Urinary bladder (tissue), 3 donors: ENCODE results near the genes CLCN6 and TNFRSF8.

DNA sequence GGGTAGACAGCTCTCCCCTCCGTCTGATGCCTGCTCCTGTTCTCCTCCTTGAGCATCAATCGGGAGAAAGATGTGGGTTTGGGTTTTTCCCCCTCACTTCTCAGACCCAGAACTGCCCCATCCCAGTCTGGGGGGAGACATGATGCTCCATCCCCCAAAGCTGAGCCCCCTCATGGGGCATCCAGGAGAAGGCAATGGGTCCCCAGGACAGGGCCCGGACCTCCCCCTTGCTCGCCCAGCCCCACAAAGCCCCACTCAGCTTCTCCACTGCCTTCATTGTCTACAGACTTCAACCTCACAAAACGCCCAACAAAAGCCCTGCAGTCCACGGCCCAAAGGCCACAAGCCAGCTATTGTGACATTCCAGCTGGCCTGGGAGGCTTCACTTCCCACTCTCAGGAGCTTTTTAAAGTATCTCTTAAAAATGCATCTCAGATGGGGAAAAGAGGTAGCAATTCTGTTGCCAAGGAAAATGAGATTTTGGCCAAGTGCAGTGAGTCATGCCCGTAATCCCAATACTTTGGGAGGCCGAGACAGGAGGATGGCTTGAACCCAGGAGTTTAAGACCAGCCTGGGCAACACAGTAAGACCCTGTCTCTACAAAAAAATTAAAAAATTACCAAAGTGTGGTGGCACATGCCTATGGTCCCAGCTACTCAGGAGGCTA, 1.1 kb downstream of the C1orf127 start:
- PRO-cap = no peak
- RAMPAGE, long total RNA = no peak

DNA sequence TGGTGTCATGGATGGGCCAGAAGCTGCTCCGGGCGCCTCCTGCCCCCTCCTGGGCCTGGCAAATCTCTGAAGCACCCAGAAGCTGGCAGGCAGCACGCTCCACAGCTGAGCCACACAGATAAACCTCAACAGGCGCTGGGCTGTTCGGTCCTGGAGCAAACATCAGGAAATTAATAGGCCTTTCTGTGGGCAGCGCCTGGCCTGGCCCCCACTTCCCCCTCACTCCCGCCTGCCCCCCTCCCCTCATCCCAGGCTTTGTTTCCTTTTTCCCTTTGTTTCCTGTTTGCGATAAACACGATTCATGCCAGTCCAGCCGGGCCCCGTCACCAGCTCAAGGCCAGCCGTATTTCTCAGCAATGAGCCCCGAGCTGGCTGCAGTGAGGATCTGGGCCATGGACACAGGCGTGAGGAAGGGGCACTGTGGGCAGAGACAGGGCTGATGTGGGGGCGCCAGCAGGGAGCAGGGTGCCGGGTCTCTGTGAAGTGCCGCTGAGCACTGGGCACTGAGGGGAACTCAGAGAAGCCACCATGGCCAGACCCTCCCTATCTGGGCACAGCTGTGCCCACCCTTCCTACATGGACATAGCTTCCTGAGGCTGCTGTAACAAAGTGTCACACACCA, 20.0 kb upstream of the DISP3 start:
- PRO-cap = no peak
- RAMPAGE, long total RNA = no peak

- PRO-cap = bidirectional peak, plus-strand start at chr1:11806191, minus-strand start at chr1:11805907
- RAMPAGE, long total RNA = no peak
Observed at GRCh38 chr1:11806036-11806312, at the start of gene CLCN6. CLCN6 (plus strand) TSS chr1:11806191.

- PRO-cap = no peak
- RAMPAGE, long total RNA = no peak
Observed at GRCh38 chr1:11872525-11873245, 13.9 kb upstream of the NPPB start.

DNA sequence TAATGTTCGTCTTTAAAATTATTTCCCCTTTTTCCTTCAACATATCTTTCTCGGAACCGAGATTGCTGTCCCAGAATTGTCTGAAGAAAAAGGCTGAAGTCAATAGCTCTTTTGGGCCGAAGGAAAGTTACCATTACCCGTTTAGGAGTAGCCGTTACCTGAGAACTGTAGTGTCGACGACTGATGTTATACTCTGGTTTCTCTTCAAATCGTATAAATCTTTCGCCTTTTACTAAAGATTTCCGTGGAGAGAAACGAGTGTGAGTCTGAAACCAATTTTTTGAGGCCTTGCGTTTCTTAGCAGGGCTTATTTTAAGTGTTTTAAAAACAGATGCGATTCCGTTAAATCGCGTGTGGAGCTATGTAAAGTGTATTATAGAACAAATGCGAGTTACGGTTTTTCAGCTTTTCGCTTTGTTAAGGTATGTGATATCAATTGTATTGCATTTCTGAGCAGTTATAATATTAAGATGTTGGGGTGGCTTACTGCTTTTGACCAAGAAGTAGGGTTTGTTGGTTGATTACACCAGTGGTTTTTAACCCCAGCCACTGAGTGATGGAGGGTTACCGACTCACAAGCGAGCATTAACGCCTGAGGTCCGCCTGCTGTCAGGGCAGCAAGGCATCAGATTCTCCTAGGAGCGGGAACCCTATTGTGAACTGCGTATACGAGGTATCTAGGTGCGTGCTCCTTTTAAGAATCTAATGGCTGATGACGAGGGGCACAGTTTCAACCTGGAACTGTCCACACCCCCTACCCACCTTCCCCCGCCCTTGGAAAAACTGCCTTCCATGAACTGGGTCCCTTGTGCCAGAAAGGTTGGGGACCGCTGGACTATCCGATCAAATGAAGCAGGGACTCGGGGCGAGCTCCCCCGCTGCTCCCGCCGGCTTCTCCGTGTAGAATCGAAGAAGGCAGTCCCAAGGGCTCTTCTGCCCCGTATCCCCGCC, 18.0 kb downstream of the KIAA2013 start:
- PRO-cap = bidirectional peak, plus-strand start at position 245 of the sequence, minus-strand start at position 195 of the sequence; unidirectional peak, plus-strand start at position 549 of the sequence; unidirectional peak, plus-strand start at position 585 of the sequence; bidirectional peak, plus-strand start at position 846 of the sequence, minus-strand start at position 711 of the sequence
- RAMPAGE, long total RNA = no peak

DNA sequence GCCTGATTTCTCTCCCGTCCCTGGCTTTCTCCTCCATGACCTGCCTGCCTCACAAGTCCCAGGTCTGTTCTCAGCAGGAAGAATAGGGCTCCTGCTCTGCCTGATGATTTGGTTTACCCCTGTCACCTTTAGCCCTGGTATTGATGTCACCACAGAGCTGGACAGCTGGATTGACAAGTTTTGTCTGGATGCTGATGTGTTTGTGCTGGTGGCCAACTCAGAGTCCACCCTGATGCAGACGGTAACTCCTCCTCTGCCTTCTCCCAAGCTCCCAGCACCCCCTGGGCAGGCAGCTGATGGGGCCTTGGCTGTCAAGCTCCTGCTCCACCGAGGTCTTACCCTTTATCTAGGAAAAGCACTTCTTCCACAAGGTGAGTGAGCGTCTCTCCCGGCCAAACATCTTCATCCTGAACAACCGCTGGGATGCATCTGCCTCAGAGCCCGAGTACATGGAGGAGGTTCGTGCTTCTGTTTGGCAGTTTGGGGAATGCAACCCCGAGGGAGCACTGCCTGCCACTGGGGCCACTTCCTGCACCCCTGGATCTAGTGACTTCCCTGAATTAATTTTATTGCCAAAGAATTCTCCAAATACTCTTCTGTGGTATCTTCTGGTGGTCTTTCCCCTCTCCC, 18.5 kb downstream of the MFN2 start:
- PRO-cap = no peak
- RAMPAGE, long total RNA = no peak

DNA sequence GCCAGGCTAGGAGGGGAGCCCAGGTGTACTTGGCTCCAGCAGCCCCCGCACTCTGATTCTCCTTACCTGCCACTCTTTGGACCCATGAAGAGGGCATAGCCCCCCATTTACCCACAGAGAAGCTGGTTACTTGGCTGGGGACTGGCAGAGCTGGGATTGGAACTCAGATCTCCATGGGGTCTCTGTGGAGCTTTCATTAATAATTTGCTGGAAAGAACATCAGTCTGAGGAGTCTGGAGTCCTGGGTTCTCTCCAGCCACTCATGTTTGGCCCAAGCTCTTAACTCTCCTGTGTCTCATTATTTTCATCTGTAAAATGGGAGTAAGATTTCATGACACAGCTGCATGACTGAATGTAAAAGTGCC, 8.9 kb upstream of the MIIP start:
- PRO-cap = no peak
- RAMPAGE, long total RNA = no peak

DNA sequence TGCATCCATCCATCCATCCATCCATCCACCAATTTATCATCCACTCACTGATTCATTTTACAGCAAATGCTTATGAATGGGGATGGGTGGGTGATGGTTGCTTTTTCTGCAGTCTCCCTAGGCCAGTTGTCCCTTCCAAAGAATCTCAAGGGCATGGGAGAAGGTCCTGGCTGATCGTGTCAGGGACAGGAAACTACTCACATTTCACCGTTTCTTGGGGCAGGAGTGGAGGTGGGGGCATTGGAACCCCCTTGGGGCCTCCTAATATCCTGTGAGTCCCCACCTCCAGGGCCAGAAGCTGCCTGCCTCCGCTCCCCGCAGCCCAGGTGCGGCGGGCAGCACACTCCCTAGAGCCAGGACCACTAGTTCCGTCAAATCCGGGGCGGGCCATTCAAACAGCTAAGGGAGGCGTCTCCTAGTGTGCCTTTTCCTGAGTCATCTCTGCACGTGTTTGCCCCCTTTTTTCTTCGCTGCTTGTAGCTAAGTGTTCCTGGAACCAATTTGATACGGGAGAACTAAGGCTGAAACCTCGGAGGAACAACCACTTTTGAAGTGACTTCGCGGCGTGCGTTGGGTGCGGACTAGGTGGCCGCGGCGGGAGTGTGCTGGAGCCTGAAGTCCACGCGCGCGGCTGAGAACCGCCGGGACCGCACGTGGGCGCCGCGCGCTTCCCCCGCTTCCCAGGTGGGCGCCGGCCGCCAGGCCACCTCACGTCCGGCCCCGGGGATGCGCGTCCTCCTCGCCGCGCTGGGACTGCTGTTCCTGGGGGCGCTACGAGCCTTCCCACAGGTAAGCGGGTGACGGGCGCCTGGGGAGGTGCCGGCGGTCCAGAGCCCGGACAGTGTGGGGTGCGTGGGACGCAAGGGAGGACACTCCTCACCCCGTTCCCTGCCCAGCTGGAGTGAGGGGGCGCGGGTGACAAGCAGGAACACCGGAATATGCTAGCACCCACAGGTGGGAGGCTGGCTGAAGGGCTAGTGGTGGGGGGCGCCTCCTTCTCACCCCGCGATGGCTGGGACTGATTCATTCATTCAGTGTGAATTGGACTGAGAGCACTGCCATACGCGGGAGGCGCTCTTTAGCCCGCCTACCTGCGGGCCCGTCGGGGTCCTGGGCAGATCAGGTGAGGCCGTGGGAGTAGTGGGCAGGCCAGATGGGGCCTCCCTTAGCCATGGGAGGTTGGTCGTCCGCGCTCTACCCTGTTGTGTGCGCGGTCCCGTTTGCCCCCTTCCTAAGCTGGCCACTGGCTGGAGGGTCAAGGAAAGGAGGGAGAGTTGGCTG, at the start of gene TNFRSF8:
TNFRSF8 (plus strand) TSS at position 431 of the 1,281 bp plus-strand sequence.
- PRO-cap = no peak
- RAMPAGE, long total RNA = no peak

GRCh38 chr1:12142249-12142843, 24.4 kb upstream of the TNFRSF1B start:
- PRO-cap = no peak
- RAMPAGE, long total RNA = no peak

- PRO-cap = no peak
- RAMPAGE, long total RNA = no peak
Observed at GRCh38 chr1:12161534-12162435, 5.0 kb upstream of the TNFRSF1B start.

- PRO-cap = no peak
- RAMPAGE, long total RNA = no peak
Observed at GRCh38 chr1:12169798-12170149, 3.0 kb downstream of the TNFRSF1B start.

GRCh38 chr1:12189355-12190214, 22.8 kb downstream of the TNFRSF1B start:
- PRO-cap = no peak
- RAMPAGE, long total RNA = no peak

DNA sequence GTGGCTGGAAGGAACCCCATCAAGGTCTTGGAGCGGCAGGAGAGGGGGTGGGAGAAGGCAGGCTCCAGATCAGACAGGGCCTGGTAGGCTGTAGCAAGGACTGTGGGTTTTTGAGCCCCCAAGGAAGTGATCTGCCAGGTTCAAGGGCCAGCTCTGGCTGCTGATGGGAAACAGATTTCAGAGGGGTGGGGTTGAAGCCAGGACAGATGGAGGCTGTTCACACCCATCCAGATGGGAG, 24.6 kb upstream of the VPS13D start:
- PRO-cap = no peak
- RAMPAGE, long total RNA = no peak

DNA sequence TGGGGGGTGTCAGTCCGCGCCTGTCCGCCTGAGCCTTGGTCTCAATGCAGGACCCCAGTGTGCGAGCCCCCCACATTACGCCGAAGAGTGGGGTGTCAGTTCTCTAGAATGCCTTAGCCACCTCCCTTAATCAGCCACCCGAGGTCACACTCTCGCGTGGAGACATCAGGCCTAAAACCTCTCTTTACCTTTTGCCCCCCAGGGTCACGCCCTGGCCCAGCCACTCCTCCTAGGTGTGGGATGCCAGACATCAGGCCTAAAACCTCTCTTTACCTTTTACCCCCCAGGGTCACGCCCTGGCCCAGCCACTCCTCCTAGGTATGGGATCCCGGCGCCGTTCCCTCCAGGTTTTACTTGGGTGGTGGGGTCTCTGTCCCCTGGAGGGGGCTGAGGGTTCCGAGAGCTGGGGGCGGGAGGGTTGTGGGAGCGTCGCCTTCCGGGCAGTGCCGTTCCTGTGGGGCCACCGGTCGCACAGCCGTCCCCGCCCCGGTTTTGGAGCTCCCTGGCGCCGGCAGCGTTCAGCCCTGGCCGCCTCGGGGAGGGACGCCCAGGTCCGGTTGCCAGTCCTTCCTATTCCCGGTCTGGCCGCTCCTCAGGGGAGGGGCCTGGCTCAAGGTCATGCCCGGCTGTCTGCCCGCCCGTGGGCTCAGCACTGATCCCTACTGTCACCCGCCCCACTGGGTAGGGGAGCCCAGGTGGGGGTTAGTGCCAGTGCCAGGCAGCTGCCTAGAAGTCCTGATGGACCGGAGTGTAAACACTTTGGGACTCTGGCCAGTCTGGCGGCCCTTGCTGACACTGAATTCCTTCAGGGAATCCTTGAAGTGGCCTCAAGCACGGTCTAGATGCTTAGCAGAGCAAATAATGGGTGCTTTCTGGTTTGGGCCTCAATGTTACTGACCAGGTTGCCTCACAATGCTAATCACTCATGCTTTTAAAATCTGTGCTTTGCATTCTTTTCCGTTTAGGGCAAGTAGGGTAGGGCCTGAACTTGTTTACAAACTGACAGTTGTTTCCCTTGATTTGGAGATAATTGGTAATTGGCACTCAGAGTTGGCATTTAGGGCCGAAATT, 1.0 kb downstream of the VPS13D start:
- PRO-cap = unidirectional peak, minus-strand start at position 494 of the sequence; unidirectional peak, minus-strand start at position 545 of the sequence; unidirectional peak, minus-strand start at position 583 of the sequence
- RAMPAGE, long total RNA = no peak

DNA sequence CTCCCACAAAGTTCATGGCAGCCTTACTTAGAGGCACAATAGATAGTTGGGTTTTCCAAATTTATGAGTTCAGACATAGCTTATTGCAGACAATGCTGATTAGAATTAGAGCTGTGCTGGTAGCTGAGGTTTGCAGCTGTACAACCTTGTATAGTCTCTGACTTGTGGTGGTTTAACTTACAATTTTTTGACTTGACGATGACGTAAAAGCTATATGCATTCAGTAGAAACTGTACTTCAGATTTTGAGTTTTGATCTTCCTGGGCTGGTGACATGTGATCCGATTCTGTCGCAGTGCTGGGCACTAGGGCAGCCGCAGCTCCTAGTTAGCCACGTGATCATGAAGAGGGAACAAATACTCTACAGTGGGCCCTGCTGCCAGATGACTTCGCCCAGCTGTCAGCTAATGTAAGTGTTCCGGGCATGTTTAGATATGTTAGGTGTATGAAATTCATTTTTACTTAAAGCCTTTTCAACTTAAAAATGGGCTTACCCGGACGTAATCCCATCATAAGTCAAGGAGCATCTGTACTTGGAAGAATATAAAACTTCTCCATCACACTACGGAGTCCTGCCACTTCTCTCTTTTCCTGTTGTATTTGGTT, 167.6 kb downstream of the DHRS3 start:
- PRO-cap = no peak
- RAMPAGE, long total RNA = no peak

GRCh38 chr1:12455170-12455679, 162.8 kb downstream of the DHRS3 start:
- PRO-cap = unidirectional peak, plus-strand start at chr1:12455380
- RAMPAGE, long total RNA = no peak

DNA sequence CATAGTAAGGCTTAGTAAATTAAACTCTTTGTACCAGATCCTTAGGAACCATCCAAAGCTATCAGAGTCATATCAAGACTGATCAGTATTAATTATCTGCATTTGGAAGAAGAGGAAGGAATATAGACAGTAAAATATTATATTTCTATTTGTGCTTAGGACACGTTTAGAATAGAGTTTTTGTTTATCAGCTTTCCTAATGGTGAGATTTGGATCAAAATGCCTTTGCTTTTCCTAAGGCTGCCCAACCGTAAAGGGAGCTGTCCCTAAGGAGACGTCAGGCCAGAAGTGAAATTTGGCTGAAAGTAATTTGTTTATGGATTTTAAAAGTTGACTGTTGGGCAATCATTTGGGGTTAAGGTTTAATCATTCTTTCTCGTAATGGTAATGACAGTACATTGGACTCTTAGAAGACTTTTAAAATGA, 160.5 kb downstream of the DHRS3 start:
- PRO-cap = no peak
- RAMPAGE, long total RNA = no peak

DNA sequence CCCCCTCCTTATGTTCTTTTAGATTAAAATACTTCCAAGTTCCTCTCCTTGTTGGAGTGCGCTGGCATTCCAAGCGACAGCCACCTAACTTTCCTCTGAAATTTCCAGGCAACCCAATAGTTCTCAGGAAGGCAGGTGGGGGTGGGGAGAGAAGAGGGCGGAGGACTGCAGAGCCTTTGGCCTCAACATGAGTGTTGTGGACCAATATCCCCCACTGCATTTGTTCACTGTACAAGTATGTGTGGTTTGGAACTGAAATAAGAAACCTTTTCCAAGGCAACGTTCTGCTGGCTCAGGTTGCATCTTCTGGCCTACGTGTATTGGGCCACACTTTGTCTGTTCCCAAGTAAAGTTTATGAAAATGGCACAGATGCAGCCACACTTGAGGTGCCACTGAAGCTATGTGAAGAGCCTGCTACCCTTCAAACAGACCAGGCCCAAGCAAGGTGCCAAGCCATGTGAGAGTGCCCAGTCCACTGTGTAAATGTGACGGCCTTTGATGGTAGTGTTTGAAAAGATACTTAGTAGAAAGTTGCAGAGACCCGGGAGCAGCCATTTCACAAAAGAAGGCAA, 153.3 kb downstream of the DHRS3 start:
- PRO-cap = no peak
- RAMPAGE, long total RNA = no peak

DNA sequence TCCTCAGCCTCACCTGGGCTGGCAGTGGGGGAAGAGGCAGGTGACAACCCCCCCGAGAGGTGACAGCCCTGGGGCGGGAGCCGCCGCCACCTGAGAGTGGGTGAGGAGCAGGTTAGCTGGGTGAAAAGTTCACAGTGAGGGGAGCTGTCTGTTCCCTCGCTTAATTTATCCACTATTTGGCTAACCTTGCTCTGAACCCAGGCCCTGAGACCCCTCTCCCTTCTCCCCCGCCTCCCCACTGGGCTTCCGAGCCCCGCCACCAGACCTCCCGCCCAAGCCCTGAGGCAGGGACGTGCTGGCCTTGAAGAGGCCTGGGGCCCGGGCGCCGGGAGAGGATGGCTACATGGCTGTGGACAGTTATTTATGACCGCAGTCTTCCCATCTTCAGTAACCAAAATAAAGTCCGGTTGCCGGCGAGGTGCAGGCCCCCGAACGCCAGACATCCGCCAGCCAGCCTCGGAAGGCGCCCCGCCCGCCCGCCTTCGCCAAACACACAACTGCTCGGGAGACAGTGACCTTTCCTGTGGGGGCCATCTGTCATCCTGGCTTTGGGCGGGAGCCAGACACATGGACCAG, 69.1 kb downstream of the DHRS3 start:
- PRO-cap = no peak
- RAMPAGE, long total RNA = no peak

GRCh38 chr1:12590958-12591899, 26.8 kb downstream of the DHRS3 start:
- PRO-cap = bidirectional peak, plus-strand start at chr1:12591524, minus-strand start at chr1:12591302
- RAMPAGE, long total RNA = no peak